NCI-H460 (cell line): ENCODE measurements around a stretch of chr3.

DNA sequence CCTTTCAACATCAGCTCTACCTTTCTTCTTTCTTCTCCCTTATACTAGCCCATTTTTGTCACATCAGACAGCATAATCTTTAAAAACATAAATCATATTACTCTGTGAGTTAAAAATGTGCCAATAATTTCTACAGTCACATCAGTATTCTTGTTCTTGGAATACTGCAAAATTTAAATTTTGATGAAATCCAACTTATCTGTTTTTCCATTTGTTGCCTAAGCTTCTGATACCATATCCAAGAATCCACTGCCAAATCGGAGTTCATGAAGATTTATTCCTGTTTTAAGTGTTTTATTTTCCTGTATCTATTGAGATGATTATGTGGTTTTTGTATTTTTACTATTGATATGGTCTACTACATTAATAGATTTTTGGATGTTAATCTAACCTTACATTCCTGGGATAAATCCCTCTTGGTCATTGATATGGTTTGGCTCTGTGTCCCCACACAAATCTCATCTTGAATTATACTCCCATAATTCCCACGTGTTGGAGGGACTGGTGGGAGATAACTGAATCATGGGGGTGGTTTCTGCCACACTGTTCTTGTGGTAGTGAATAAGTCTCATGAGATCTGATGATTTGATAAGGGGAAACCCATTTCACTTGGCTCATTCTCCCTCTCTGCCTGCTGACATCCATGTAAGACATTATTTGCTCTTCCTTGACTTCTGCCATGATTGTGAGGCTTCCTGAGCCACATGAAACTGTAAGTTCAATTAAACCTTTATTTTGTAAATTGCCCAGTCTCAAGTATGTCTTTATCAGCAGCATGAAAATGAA, 106.7 kb upstream of the UBP1 start:
RAMPAGE:
- cytosol, long total RNA: no peak
- long total RNA: no peak
- nucleus, long total RNA: no peak

DNA sequence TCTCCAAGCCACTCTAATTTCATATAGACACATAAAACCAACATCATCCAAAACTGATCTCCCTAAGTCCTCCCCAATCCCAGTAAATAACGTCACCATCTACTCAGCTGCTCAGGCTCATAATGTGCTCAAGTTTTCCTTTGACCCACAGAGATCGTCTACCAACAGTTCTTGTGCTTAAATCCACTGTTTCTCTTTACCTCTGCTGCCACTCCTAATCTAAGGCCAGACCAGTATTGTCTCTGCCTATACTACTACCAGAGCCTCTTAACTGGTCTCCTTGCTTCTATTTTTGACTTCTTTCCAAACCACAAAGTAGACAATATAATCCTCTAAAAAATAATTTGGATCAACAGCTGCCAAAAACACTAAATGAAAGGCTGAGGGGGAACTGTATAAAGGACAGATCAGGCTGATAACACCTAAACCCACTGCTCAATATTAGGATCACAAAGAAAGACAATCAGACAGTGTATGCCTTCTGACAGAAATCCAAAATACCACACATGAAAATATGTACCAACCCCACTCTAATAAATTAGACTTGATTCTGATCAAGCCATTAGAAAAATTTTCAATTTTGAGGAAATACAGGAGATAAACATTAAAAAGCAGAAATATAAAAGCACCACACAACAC, 65.2 kb downstream of the CLASP2 start:
RAMPAGE:
- cytosol, long total RNA: no peak
- long total RNA: no peak
- nucleus, long total RNA: no peak

DNA sequence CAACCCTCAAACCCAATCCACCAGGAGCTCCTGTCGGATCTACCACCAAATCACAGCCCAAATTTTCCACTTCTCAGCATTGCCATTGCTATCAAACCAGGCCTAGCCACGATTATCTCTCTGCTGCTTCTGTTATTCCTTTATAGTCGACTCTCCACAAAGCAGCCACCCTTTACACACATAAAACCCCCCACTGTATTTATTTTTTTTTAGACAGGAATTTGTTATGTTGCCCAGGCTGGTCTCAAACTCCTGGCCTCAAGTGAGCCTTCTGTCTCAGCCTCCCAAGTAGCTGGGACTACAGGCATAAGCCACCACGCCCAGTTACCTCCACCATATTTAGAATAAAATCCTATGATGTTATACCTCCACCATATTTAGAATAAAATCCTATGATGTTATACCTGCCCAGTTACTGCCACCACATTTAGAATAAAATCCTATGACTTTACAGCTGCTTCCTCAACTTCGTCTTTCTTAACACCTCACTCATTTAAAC, 3.5 kb downstream of the CLASP2 start:
RAMPAGE:
- cytosol, long total RNA: no peak
- long total RNA: no peak
- nucleus, long total RNA: no peak

DNA sequence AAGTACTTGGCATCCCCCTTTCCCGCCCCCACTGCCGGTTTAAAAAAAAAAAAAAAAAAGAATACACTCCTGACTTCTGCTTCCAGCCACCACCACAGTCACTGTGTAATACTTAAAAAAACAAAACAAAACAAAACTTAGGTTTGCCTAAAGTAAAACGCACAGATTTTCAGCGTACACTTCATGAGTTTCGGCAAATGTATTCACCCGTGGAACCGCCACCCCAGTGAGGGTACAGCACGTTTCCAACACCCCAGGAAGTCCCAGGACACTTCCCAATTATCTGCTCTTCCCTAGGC, 394 bp upstream of the CLASP2 start:
RAMPAGE:
- cytosol, long total RNA: no peak
- long total RNA: no peak
- nucleus, long total RNA: no peak

GRCh38 chr3:34008203-34008718, 209.8 kb downstream of the PDCD6IP start:
RAMPAGE:
- cytosol, long total RNA: no peak
- long total RNA: no peak
- nucleus, long total RNA: no peak

RAMPAGE:
- cytosol, long total RNA: no peak
- long total RNA: no peak
- nucleus, long total RNA: no peak
Observed at GRCh38 chr3:35670428-35670900, 31.1 kb downstream of the ARPP21 start.

DNA sequence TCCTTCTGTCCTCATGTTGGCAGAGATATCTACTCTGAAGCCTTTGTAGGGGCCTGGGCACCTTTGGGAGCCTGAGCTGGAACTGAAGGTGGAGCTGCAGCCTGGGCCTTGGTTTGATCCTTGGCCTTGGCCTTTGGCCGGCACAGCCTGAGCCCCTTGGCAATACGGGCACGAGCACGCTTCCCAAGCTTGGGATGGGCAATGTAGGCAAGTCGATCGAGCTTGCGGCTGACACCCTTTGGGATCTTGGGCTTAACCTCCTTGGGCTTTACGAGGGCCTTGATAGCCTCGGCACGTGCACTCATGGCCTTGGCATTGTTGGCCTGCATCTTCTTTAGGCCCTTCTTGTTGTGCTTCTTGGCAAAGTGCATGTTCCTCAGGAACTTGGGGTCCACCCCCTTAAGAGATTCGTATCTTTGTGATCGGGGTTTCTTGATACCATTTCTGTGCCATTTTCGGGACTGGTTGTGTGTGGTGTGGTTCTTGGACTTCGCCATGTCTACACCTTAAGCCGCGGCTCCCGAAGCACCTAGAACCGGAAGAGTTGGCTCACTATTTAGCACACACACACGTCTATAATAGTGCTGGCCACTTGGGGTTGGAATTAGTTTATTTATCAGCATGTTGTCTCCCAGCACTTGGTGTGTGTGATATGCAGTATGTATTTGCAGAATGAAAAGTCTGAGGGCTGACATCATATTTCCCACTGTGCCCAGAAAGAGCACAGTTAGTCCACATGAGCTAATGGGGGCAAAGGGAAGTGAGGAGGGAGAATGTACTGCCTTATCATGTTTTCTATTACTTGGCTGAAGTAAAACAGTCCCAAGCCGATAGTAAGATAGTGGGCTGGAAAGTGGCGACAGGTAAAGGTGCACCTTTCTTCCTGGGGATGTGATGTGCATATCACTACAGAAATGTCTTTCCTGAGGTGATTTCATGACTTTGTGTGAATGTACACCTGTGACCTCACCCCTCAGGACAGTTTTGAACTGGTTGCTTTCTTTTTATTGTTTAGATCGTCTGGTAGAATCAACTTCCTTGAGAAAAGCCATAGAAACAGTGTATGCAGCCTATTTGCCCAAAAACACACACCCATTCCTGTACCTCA, 23.5 kb downstream of the MLH1 start:
RAMPAGE:
- cytosol, long total RNA: no peak
- long total RNA: no peak
- nucleus, long total RNA: no peak

GRCh38 chr3:37031211-37031607, 37.9 kb downstream of the MLH1 start:
RAMPAGE:
- cytosol, long total RNA: no peak
- long total RNA: no peak
- nucleus, long total RNA: no peak

DNA sequence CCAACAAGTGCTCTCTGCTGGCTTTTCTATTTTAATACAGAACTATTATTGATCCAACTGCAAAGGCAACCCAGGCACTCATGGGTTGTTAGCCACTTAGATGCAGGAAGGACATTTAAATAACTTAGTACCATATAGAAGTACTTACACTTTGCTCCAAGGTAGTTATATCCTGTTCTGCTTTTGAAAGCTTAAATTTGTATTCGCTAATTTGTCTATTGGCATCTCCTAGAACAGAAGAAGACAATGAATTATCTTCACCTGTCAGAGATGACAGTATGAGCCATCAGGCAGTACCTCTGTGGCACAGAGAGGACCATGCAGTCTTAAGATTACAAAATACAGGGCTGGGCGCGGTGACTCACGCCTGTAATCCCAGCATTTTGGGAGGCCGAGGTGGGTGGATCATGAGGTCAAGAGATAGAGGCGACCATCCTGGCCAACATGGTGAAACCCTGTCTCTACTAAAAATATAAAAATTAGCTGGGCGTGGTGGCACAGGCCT, 61.7 kb downstream of the MLH1 start:
RAMPAGE:
- cytosol, long total RNA: no peak
- long total RNA: no peak
- nucleus, long total RNA: no peak

RAMPAGE:
- cytosol, long total RNA: no peak
- long total RNA: no peak
- nucleus, long total RNA: no peak
Observed at GRCh38 chr3:37127329-37127815, 47.0 kb downstream of the LRRFIP2 start.

DNA sequence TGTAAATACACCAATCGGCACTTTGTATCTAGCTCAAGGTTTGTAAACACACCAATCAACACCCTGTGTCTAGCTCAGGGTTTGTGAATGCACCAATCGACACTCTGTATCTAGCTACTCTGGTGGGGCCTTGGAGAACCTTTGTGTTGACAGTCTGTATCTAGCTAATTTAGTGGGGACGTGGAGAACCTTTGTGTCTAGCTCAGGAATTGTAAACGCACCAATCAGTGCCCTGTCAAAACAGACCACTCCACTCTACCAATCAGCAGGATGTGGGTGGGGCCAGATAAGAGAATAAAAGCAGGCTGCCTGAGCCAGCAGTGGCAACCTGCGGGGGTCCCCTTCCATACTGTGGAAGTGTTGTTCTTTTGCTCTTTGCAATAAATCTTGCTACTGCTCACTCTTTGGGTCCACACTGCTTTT, 9.5 kb upstream of the GOLGA4 start:
RAMPAGE:
- cytosol, long total RNA: no peak
- long total RNA: no peak
- nucleus, long total RNA: no peak

DNA sequence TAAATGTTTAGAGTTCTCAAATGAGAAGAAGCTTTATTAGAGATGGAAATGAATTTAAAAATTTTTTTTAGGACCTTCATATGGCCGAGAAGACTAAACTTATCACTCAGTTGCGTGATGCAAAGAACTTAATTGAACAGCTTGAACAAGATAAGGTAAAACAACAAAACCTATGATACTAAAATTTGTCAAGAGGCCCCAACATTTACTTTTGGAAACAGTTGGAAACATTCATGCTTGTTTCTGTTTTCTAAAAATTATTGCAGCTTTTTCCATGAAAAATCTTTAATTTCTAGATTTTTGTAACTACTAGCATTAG, 56.1 kb downstream of the GOLGA4 start:
RAMPAGE:
- cytosol, long total RNA: no peak
- long total RNA: no peak
- nucleus, long total RNA: no peak

DNA sequence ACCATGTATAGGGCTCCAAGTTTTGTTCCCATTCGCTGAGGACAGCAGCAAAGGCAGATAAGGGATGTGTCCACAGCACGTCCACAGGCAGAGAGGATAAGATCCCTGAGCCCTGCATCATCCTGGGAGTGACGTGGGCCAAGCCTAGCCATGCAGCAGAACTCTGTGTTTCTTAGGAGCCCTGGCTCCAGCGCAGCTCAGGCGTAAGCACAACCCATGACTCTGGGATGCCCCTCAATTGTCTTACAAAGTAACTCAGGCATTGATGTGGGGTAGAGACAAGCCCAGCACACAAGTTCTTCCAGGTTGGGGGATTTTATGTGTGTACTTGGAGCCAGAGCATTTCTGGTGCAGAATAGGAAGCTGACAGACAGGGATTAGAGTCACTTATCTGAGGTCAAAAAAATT, 194.3 kb upstream of the CTDSPL start:
RAMPAGE:
- cytosol, long total RNA: no peak
- long total RNA: no peak
- nucleus, long total RNA: no peak

GRCh38 chr3:37694338-37694778, 167.3 kb upstream of the CTDSPL start:
RAMPAGE:
- cytosol, long total RNA: no peak
- long total RNA: no peak
- nucleus, long total RNA: no peak

RAMPAGE:
- cytosol, long total RNA: no peak
- long total RNA: no peak
- nucleus, long total RNA: no peak
Observed at GRCh38 chr3:37753579-37754181, 108.0 kb upstream of the CTDSPL start.

GRCh38 chr3:37885026-37885775, 23.5 kb downstream of the CTDSPL start:
RAMPAGE:
- cytosol, long total RNA: no peak
- long total RNA: no peak
- nucleus, long total RNA: no peak

GRCh38 chr3:37892711-37893610, 31.3 kb downstream of the CTDSPL start:
RAMPAGE:
- cytosol, long total RNA: no peak
- long total RNA: no peak
- nucleus, long total RNA: no peak

RAMPAGE:
- cytosol, long total RNA: no peak
- long total RNA: no peak
- nucleus, long total RNA: no peak
Observed at GRCh38 chr3:37905337-37905727, 43.7 kb downstream of the CTDSPL start.

GRCh38 chr3:37936212-37936715, 54.3 kb upstream of the VILL start:
RAMPAGE:
- cytosol, long total RNA: no peak
- long total RNA: no peak
- nucleus, long total RNA: no peak

GRCh38 chr3:37963606-37964009, 27.0 kb upstream of the VILL start:
RAMPAGE:
- cytosol, long total RNA: no peak
- long total RNA: no peak
- nucleus, long total RNA: no peak